Left common carotid artery plus branches (tissue), 1 donor: ENCODE results near the genes AK1, GOLGA2, SWI5, COQ4 and SLC27A4.

- PRO-cap: bidirectional peak, plus-strand start at chr9:127877769, minus-strand start at chr9:127877675
These were observed at the start of gene AK1 for GRCh38 chr9:127877555-127878021. TSS of gene AK1 (minus strand) at chr9:127877675.

DNA sequence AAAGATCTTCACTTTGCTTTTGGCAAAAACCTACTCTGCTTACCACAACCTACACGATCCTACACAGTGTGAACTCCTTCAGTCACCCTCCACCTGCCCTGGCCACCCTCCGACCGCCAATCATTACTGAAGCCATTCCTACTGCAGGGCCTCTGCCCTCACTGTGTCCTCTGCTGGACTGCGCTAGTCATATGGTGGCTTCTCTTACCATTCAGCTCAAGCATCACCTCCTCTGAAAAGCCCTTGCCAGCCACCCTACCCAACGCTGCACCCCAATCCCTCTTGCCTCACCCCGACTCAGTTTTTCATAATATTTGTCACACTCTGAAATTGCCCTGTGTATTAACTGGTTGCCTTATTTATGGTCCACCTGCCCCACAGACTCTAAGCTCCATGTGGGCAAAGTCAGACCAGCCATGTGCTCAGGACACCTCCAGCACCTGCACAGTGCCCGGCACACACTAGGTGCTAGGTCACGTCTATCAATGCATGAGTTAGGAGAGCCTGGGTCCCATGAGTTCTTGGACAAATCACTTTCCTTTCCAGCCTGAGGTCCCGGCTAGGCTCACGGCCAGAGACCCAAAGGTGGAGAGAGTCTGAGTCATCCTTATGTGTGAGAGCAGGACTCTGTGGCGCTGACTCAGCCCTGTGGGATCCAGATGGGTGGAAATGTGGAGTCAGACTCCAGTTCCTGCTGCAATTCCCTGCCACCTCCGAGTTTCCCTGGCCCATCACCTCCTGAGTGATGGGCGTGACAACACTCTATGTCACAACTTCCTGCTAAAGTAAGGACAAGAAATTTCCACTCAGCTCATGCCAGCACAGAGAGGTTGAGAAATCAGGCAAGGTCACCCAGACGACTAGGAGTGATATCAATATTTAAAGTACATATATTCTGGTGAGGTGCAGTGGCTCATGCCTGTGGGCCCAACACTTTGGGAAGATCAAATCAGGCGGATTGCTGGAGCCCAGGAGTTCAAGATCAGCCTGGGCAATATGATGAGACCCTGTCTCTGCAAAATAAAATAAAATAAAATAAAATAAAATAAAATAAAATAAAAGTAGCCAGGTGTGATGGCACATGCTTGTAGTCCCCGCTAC lies 2.4 kb upstream of the ST6GALNAC4 start:
- PRO-cap: no peak

DNA sequence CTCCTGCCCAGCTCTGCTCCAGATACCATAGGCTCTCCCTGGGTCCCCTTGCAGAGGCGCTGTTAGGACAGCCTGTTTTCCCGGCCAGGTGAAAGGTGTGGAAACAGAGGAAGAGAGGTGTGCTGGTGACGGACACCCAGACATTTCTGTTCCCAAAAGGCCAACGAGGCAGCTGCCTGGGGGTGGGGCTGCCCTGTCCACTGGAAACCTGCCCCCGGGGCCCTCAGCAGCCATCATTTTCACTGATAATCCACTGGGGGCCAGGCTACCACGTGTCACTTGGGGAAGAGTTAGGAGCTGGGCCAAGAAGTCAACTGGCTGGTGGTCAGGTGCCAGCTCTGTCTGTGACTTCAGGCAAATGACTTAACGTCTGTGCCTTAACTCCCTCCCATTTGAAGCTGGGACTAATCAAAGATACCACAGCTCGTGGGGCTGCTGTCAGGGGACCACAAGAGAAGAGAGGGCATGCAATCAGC lies 12.1 kb upstream of the DPM2 start:
- PRO-cap: no peak

DNA sequence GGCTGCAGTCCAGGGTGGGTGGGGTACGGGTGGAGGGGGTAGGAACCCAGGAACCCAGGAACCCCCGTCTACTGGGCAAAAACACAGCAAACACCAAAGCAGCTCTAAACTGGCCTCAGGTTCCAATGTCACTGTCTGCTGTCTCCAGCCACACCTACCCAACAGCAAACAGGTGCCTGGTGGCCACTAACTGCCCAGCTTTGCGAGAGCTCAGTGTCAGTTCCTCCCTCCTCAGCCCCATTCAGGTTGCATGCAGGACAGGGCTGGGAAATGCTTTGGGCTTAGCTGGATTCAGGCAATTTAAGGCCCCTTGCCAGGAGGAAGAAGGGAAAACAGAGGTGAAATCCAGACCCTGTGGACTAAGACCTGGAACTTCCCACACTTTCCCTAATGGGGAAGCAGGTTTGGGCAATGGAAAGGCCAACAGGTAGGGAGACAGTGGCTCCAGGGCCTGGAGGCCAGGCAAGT lies 3.8 kb downstream of the EEIG1 start:
- PRO-cap: no peak

- PRO-cap: no peak
These were observed 1.5 kb downstream of the EEIG1 start for GRCh38 chr9:127979020-127979866.

- PRO-cap: no peak
These were observed 2.1 kb upstream of the EEIG1 start for GRCh38 chr9:127982719-127983375.

GRCh38 chr9:128063216-128063900 lies 3.8 kb downstream of the NAIF1 start:
- PRO-cap: no peak

- PRO-cap: no peak
These were observed 19.2 kb downstream of the PTGES2 start for GRCh38 chr9:128108063-128108957.

DNA sequence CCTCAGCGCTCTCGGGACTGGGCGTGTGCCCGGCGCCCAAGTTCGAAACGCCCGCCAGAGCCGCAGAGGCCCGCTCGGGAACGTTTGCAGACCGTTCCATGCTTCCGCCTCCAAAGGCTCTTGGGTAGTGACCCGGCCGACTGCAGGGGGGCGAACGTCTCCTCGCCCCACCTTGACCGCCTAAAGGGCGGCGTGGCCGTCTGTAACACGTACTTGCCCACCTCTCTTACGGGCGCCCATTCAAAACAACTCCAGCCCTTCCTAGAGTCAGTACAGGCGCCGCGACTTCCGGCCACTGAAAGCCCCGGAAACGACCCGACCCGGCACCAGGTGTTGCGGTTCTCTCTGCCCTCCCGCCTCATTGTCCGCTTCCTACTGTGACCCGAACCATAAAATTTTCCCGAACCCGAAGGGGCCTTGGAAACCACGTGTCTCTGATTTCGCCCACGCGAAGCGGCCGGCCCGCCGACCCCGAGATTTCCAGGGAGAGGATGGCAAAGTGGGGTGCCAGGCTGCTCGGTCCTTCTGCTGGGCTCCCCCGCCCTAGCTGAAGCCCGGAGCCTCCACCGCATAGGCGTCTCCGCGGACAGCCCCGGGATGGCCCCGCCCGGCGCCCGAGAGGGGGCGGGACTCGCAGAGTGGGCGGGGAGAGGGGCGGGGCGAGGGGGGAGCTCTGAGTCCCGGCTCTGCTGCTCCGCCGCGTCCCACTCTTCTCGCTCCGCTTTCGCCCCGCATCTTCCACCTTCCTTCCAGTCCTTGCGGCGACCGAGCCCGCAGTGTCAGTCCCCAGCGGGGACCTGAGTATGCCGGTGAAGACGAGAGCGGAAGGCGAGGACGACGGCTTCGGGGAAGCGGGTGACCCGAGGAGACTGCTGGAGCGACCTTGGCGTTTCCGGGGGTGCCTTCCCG lies 567 bp upstream of the PTGES2 start:
- PRO-cap: bidirectional peak, plus-strand start at position 127 of the sequence, minus-strand start outside the sequence

GRCh38 chr9:128163447-128164002 lies 3.5 kb downstream of the BBLN start:
- PRO-cap: no peak

DNA sequence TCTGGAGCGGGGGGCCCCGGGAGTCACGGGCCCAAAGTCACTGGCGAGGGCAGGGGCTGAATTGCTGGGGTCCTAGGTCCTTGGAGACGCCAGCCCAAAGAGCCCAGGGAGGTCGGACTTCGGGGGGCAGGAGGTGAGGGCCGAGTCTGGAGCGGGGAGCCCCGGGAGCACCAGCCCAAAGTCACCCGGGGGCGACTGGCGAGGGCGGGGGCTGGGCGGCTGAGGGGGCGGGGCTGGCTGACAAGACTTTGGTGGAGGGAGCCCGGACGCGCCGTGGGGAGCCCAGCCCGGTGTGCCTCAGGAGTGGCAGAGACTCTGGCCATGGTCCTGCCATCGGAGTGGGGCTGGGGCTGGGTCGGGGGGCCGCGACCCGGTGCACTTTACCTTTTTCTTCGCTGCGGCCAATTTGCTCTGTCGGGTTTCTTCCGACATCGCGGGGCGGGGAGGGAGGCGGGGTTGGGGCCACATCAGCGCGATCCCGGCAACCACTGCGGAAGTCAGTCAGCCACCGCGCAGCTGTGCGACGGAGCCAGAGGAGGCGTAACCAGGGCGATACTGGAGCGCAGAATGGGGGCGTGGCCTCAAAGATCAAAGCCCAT lies at the start of gene GOLGA2:
Gene GOLGA2 (minus strand): TSS at position 499 of the 599 bp plus-strand sequence.
- PRO-cap: bidirectional peak, plus-strand start at position 251 of the sequence, minus-strand start at position 197 of the sequence; bidirectional peak, plus-strand start outside the sequence, minus-strand start at position 444 of the sequence

DNA sequence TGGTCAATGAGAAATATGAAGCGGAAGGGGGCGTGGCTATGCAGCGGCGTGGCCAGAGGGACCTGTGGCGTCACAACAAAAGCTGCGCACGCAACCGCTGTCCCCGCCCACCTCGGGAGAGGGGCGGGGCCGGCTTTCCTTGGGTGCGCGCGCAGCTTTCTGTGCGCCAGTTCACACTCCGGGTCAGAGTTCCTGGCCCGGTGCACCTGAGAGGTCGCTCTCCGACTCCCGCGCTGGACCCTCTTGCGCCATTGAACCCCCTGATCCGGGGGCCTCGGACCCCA lies at the start of gene SWI5:
Gene SWI5 (plus strand): TSS at position 169 of the 284 bp plus-strand sequence.
- PRO-cap: bidirectional peak, plus-strand start at position 186 of the sequence, minus-strand start outside the sequence

DNA sequence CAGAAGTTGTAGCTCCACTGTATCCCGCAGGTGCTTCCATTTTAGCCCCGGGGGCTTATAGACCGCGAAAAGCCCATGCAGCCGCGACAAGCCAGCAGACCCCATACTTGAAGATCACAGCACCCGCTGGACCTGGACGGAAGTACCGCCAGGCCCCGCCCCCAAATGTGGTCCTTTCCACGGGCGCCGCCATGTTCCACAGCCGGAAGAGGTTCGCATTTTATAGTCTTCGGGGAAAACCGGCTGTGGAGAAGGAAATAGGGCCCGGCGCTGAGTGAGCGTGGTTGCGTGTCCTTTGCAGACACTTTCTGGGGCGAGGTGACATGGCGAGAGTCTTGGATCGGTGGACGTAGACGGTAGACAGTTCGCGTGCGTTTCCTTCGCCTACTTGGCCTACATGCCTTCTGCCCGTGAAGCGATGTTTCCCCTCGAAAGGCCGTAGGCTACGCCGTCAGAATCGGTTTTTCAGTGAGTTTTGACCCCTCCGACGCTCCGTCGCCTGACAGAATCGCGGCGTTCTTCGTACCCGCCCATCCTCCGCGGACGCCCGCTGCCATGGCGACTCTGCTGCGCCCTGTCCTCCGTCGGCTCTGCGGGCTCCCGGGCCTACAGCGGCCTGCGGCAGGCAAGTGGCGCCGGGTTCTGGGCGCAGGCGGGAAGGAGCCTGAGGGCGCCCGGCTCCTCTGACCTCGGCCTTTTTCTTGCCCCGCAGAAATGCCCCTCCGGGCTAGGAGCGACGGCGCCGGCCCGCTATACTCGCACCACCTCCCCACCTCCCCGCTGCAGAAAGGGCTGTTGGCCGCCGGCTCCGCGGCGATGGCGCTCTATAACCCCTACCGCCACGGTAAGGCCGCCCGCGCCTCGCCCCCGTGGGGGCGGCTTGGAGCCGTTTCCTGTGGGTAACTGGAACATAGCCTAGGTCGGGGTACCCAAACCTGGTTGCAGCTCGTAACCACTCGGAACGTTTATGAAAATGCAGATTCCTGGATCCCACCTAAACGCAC lies at the start of gene COQ4:
Gene COQ4 (plus strand): TSS at position 536 of the 1,004 bp plus-strand sequence.
- PRO-cap: no peak

DNA sequence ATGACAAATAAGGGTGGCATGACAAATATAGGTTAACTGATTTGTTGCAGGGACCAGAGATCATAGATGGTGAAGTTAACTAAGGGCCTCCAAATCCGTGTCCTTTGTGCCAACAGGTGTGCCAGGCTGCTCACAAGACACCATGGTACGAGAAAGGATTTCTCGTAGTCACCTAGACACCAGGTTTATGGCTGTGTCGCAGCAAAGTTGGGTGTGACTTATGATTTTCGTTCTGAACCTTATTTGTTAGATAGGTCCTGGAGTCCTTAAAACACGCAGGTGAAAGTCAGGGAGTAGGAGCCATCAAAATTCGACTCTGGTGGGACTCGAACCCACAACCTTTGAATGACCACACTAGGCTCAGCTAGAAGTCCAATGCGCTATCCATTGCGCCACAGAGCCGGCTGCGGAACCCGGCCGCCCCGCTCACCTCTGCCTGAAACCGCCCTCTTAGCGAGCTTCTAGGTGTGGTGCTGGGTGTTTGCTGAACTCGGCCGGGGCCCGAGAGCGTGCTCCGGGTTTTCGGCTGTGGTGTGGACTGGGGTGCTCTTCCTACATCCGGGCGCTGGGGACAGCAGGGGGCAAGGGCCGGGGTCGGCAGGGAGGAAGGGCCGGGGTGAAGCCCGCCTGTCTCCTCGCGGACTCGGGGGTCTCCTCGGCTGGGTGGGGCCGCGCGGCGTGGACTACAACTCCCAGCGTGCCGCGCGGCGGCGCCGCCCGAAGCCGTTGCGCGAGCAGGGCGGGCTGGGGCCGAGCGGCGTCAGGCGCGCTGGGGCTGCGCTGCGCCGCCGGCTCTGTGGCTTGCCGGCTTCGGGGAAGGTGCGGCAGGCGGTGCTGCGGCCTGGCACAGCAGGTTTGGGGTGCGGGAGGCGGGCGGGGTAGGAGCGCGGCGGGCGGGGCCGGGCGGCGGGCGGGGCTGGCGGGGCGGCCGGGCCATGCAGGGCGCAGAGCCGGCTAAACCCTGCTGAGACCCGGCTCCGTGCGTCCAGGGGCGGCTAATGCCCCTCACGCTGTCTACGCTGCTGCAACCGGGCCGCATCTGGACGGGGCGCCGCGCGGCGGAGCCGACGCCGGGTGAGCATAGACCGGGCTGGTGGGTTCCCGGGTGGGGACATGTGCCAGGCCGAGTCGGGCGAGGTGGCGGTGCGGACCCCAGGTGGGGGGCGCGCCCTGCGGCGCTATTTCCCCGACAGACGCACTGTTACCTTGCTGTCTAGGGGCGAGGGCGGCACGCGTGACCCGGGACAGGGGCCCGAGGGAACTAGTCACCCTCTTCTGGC lies at the start of gene SLC27A4:
Gene SLC27A4 (plus strand): TSS at position 763 of the 1,280 bp plus-strand sequence.
- PRO-cap: no peak

- PRO-cap: no peak
These were observed 958 bp downstream of the ODF2 start for GRCh38 chr9:128456555-128457373.

DNA sequence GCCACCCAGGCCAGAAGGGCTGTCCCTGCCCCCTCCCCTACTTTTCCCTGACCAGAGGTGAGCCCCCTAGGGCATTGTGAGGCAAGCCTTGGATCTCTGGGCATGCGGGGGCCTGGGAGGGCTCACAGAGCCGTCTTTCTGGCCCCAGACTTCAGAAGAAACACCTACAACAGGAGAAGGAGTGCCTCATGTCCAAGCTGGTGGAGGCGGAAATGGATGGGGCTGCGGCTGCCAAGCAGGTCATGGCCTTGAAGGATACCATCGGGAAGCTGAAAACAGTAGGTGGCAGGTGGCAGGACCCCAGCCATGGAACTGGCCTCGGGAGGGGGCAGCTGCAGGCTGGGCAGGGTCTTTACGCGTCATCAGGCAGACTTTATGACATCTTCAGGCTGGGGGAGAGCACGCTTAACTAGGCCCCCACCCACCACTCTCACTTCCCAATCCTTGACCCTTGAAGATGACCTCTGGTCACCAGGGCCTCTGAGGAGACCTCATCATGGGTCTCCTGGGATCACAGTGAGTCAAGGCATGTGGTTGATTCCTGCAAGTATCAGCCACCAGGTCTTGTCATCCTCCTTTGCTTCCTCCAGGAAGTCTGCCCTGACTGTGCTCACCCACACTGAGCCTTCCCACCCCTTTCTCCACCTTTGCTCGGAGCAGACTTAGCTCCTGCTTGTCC lies 17.1 kb downstream of the ODF2 start:
- PRO-cap: no peak

DNA sequence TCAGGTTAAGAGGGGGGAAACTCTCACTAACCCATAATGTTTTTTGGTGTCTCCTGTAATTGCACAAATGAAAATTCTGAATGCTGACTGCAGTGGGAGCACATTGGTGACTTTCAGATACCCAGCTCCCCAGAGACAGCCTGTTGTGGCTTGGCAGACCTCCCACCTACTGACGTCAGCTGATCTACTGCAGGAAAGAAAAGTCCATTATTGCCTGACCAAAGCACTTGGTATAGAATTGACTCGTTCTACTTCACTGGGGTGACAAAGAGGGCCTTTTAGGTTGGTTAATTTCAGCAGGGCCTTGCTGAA lies 6.5 kb downstream of the SPTAN1 start:
- PRO-cap: no peak

- PRO-cap: no peak
These were observed 35.0 kb downstream of the SPTAN1 start for GRCh38 chr9:128587340-128587783.

DNA sequence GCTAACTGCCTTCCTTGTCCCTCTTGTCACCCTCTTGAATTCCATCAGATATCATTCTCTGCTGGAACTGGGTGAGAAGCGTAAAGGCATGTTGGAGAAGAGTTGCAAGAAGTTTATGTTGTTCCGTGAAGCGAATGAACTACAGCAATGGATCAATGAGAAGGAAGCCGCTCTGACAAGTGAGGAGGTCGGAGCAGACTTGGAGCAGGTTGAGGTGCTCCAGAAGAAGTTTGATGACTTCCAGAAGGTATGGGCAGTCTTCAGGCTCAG lies 41.7 kb downstream of the SPTAN1 start:
- PRO-cap: no peak

- PRO-cap: no peak
These were observed 1.3 kb downstream of the SET start for GRCh38 chr9:128690153-128690815.